GM19239 (cell line): ENCODE measurements around the gene GNAI3.

GRCh38 chr1:109259595-109260512 lies 10.5 kb downstream of the CELSR2 start:
- RRBS = no CpG with 5 or more reads among the region's 8 CpGs

DNA sequence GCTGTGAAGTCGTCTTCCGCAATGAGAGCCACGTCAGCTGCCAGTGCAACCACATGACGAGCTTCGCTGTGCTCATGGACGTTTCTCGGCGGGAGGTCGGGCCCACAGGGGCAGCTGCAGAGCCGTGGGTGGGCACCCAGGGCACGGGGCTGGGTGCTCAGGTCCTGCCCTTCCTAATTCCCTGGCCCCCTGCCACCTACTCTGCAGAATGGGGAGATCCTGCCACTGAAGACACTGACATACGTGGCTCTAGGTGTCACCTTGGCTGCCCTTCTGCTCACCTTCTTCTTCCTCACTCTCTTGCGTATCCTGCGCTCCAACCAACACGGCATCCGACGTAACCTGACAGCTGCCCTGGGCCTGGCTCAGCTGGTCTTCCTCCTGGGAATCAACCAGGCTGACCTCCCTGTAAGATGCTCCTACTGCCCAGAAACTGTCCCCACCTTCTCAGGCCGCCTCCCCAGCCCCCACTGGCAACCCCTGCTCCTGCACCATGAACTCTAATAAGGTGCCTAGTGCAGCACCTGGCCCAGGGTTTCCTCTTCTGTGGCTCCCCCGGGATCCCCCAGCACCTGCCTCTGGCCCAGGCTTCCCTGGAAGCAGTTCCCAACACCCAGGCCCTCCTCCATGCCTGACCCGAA lies 13.1 kb downstream of the PSRC1 start:
- RRBS = 80% methylated on average over 1 of the region's 20 CpGs

- RRBS = no CpG with 5 or more reads among the region's 7 CpGs
These were observed 26.9 kb downstream of the SORT1 start for GRCh38 chr1:109370660-109371377.

DNA sequence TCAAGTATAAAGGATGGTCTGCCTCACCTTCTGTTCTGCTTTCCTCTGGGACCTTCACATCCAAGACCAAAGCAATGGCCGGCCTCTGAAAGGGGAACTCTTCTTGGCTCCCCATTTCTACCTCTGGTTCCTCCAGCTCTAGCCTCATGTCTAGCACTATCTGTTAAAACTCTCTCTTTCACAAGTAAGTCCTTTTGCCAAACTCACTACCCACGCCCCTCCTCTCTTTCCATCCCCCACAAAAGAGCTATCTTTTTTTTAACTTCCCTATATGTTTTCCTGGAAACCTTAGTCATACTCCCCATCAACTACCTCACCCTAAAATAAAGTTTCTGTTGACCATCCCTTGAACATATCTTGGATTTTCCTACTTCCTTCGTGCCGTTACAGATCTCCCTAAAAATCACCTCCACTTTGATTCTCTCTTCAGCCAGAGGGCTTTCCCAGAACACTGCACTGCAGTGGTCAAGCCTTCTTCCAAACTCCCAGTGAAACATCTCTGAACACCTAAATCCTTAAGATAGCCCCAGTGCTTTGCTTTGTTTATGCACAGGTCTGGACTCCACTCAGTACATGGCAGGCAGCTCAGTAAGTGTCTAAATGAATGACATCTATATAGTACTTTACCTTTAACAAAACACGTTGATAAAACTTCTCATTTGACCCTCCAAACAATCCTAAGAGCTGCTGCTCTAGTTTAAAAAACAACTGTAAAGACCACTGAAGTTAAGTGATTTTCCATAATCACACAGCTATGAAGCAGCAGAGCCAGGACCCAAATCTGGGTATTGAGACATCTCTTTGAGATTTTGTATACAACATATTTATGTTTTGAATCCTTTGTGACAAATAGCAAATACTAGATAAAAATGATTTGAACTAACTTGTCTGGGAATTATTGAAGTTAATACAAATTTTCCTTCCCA lies 7.7 kb downstream of the SORT1 start:
- RRBS = no CpG with 5 or more reads among the region's 5 CpGs

GRCh38 chr1:109467413-109467728 lies 1.0 kb downstream of the SYPL2 start:
- RRBS = no CpG with 5 or more reads among the region's 14 CpGs

DNA sequence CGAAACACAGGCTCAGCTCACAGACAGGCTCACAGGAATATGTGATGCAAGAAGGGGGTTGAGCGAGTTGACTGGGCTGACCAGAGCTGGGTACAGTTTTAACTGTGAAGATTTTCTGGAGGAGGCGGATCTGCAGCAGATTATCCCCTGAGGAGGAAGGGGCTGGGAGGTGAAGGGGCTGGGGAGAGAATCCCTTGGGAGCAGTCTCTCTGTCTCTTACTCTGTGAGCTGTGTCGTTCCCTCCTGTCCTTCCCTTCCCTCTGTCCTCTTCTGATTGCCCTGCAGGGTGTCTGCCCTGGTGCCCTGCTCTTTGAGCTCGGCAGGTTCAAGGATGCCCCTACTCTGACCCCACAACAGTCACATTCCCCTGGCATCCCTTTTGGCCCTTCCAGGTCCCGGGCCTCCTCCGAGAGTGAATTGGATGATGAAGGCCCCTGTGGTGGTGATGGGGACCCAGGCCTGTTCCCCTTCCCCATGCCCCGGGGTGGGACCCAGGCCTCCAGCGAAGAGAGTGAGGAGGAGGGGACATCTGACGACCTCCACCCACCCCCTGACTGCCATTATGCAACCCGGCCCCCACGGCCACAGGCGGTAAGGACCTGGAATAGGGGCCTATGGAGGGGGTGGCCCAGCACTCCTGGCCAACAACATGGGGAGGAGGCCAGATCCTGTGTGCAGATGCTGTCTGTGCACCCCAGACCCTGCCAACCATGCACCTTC lies 4.2 kb upstream of the CYB561D1 start:
- RRBS = 79% methylated on average over 5 of the region's 13 CpGs

DNA sequence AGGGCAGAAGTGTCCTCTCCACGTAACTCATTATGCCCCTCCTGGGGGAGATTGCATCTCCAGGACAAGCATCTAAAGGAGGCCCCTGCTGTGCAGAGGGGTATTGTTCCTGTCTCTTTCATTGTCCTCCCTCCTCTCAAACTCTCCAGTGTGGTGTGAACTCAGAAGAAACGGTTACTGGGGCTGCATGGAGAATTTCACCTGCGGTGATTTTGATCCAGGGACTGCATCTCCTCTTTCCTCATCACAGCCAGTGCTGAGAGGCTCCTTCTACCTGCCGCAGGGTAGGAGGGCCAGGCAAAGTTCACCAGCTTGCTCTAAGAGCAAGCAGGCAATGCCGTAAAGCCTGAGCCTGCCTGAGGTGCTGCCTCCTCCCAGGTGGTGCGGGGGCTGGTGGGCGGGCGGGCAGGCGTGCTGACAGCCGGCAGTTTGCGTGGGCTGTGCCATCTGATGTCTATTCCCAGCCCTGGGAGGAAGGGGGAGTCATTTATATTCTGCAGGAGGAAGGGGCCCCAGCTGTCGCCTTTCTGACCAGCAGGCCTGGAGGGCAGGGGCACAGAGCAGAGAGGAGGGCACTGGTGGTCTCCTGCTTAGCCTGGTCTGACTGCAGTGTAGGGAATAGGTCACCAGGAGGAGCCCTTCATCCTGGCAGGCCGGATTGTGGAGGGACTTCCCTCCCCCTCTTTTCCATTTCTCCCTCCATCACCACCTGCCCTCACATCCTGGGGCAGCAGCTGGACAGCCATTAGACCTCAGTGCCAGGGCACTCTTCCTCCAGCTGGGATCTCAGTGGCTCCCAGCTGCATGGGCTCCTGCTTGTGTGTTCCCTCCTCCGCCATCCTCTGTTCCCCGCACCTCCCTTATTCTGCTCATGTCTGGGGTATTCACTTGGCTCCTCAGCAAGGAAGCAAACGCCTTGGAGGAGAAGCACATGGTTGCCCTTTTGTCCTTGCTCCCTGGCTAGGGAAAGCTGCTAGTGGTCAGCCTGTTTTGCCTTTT lies 4.3 kb downstream of the CYB561D1 start:
- RRBS = no CpG with 5 or more reads among the region's 16 CpGs

- RRBS = no CpG with 5 or more reads among the region's 5 CpGs
These were observed 1.5 kb upstream of the GNAI3 start for GRCh38 chr1:109546714-109547474.

- RRBS = no CpG with 5 or more reads among the region's 22 CpGs
These were observed 648 bp upstream of the GNAI3 start for GRCh38 chr1:109547598-109548336.

- RRBS = 4% methylated on average over 12 of the region's 69 CpGs
These were observed at the start of gene GNAI3 for GRCh38 chr1:109548337-109549691. GNAI3 (plus strand) TSS chr1:109548615.

GRCh38 chr1:109821174-109821617 lies 57.5 kb upstream of the EPS8L3 start:
- RRBS = no CpG with 5 or more reads among the region's 7 CpGs

DNA sequence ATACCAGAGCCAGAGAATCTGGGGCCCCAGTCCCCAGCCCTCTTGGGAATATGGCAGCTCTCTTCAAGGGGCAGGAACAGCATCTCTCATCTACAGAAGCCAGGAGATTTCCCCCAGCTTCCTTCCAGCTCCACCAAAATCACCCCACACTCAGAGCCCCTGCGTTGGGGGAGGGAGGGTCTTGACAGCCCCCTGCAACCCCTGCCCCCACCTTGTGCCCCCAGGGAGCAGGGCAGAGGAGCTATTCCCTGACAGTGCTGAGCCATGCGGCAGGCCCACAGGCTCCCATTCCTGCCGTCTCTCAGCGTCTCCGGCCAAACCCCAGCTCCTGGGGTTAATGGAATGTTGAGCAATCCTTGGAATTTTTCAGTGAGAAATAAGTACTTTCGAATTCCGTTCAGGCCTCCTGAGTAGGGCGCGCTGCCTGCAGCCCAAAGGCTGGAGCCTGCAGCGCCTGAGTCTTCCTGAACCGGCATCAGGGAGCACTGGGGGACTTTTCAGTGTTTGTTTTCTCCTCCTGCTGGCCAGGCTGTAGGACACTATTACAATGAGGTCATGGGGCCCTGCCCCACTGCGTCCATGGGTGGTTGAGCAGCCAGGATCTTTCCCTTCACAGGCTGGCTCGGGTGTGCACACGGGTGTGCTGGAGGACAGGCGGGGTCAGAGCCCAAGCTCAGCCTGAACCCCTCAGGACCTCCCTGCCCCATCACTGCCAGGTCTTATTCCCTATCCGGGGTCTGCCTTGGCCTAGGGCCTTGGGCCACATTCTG lies 33.3 kb upstream of the CSF1 start:
- RRBS = no CpG with 5 or more reads among the region's 16 CpGs

DNA sequence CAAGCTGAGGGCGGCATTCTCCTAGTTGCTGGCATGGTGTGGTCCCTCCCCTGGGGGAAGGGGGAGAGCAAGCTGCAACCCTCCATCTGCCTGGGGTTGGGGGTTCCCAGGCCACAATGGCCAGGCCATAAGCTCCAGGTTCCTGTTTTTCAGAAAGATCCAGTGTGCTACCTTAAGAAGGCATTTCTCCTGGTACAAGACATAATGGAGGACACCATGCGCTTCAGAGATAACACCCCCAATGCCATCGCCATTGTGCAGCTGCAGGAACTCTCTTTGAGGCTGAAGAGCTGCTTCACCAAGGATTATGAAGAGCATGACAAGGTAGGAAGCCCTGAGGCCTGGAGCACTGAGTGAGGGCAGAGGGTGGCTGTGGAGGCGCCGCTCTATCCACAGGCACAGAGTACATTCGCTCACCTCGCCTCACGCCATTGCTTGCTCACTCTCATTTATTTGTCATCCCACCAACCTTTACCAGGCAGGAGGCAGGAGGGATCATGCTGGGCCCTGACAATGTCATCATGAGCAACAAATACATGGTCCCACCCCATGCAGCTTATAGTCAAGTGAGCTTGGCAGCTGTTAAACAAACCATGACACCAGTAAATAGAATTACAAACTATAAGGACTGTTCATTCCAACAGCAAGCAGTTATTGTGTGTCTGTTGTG lies 6.6 kb downstream of the CSF1 start:
- RRBS = no CpG with 5 or more reads among the region's 8 CpGs

GRCh38 chr1:109929264-109929562 lies 18.6 kb downstream of the CSF1 start:
- RRBS = no CpG with 5 or more reads among the region's 8 CpGs

DNA sequence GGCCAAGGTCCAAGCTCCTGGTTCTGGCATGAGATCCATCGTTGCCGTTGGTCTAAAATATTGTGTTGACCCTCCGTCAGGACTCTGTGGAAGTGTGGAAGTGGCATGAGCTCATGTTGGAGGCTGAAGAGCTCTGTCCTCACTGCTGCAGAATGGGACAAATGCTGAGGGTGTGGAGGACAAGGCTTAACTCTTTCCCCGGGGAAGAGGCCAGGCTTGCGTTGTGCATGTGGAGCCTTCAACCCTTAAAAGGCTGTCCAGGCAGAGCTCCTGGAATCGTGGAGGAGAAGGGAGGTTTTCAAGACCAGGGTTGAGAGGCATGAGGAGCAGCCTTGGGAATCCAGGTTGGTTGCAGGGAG lies 6.9 kb upstream of the AHCYL1 start:
- RRBS = no CpG with 5 or more reads among the region's 6 CpGs

GRCh38 chr1:110007271-110007959 lies 22.9 kb downstream of the AHCYL1 start:
- RRBS = no CpG with 5 or more reads among the region's 3 CpGs

- RRBS = no CpG with 5 or more reads among the region's 4 CpGs
These were observed 18.1 kb upstream of the STRIP1 start for GRCh38 chr1:110016132-110016849.

GRCh38 chr1:110035448-110035685 lies 943 bp downstream of the STRIP1 start:
- RRBS = no CpG with 5 or more reads among the region's 6 CpGs

DNA sequence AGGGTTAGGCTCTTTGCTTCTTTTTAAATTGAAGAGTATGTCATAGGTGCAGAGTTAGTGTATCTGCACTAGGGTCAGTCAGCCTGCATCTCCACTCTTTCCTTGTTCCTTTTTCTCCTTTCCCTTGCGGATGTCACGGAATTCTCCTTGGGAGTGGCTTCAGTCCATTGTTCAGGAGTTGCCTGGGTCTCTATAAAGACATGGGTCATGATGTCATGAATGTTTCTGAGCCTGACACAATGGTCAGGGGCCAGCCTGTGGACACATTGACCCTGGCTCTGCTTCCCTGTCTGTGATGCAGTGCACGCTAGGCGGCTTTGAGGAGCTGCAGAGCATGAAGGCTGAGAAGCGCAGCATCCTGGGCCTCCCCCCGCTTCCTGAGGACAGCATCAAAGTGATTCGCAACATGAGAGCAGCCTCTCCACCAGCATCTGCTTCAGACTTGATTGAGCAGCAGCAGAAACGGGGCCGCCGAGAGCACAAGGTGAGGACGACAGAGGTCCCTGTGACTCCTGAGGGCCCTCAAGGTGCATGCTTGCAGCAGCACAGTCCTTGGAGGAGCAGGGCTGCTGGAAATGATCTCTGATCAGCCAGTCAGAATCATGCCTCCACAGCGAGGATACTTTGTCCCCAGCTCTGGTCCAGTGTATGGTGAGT lies 8.5 kb downstream of the STRIP1 start:
- RRBS = no CpG with 5 or more reads among the region's 12 CpGs